Non-pigmented ciliary epithelial cell (primary cell): ENCODE measurements around a stretch of chr11.

GRCh38 chr11:120306330-120306877, 18.7 kb upstream of the TLCD5 start:
- RRBS: no CpG with 5 or more reads among the region's 11 CpGs

DNA sequence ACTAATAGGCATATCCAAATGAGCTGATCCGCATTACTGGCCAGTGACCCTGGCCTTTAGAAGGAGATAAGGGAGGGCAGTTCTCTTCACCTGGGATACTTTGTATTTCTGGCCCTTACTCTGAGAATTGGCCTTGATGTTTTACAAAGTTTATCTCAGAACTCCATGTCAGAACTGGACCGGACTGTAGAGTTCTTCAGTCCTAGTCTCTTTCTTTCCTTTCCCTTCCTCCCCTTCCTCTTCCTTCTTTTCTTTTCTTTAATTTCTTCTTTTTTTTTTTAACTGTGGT, 788 bp downstream of the TLCD5 start:
- RRBS: no CpG with 5 or more reads among the region's 2 CpGs

DNA sequence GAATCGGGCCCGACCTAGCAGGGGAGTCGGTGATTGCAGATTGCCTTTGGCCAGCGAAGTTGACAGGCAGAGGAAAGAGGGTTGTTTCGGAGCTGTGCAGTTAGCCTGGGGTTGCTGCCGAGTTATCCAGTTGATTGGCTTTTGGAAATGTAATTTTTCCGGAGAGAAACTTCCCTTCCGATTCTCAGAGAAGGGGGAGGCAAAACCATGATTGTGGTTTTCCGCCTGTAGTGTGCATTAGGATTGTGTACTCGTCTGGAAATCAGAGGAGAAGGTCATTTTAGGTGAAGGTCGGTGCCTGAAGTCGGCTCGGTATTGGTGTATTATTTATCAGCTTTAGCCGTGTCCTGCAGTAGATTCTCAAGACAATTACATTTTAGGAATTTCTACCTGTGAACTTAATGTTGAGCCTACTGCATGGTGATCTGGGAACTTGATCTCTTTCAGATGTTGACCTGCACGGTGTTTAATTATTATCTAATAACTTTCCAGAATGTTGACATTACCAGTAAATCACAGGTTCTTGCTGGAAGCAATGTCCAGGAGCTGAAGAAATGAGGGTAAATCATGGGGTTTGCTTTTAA, 1.2 kb downstream of the ARHGEF12 start:
- RRBS: no CpG with 5 or more reads among the region's 15 CpGs

DNA sequence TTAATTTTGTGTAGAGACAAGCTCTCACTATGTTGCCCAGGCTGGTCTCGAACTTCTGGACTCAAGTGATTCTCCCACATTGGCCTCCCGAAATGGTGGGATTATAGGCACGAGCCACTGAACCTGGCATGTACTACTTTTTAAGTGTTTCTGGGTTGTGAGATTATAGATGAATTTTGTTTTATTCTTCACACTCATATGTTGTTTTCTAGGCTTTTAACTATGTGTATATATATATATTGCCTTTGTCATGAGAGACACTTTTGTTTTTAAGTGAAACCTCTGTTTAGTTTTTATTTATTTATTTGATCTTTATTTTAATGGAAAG, 28.7 kb downstream of the ARHGEF12 start:
- RRBS: no CpG with 5 or more reads among the region's 3 CpGs

DNA sequence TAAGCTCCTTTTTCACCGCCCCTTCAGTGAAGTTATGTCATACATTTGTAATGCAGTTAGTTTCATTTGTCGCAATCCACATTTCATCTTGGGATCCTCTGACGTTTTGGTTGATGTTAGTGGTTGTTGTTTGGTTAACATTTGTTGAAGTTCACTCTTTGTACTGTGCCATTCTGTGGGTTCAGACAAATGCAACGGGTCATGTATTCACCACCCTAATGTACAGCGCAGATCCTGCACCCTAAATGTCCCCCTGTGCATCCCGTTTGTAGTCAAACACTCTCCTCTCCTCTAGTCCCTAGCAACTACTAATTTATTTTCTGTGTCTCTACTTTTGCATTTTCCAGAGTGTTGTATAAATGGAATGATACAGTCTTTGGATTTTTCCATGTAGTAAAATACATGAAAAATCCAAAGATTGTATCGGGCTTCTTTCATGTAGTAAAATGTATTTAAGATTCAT, 45.4 kb downstream of the ARHGEF12 start:
- RRBS: no CpG with 5 or more reads among the region's 7 CpGs

DNA sequence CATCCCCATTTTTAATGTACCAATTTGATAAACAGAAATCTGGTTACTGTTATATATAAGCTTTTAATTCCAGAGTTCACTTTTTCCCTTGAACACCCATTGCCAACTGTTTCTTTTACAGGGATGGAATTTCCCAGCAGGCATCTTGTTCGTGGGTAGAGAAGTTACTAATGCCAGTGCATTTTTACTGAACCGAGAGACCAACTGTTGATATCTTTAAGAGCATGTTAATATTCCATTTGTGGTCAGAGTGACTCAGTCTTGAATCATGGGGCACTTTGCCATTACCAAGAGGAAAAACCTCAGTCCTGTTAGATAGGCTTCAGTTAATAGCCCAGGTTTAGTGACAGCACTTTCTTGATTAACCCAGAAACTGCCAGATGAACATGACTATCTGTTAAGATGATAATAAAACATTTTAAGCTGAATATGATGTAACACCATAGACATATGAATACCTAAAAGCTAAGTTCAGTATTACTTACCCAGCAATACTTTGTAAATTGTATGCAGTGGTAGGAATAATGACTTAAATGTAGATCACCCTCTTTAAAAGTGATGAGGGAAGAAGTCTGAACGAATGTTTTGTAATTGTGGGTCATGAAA, 79.4 kb upstream of the GRIK4 start:
- RRBS: no CpG with 5 or more reads among the region's 3 CpGs

GRCh38 chr11:120447825-120448578, 63.5 kb upstream of the GRIK4 start:
- RRBS: no CpG with 5 or more reads among the region's 4 CpGs

GRCh38 chr11:120453495-120454078, 58.0 kb upstream of the GRIK4 start:
- RRBS: no CpG with 5 or more reads among the region's 3 CpGs

GRCh38 chr11:120458013-120458458, 53.5 kb upstream of the GRIK4 start:
- RRBS: no CpG with 5 or more reads among the region's 1 CpG

DNA sequence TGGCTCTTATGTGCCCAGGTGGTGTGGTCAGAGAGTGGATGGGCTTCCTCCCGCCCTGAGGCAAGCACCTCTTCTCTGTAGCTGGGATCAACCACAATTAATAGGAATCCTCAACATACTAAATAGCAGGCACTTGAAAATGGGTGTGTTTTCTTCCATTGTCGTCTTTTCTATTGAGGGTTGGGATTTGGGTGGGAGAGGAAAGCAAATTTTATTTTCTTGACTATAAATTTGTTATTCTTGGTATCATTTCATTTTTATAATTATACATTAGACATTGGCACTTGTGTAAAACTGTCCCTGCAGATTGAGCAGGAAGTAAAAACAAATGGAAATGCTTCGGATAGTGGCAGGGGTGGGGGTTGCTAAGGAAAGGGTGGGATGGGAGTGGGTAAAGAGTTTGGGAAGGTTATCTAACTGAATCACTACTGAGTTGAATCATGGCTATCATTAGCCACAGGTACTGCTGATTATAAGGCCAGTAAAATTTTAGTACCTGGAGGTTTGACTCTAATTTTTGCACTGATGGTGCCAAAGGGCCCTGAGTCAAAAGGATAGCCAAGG, 25.8 kb upstream of the GRIK4 start:
- RRBS: no CpG with 5 or more reads among the region's 3 CpGs

- RRBS: no CpG with 5 or more reads among the region's 2 CpGs
Measured at GRCh38 chr11:121034919-121035299, 11.0 kb downstream of the TBCEL start.

DNA sequence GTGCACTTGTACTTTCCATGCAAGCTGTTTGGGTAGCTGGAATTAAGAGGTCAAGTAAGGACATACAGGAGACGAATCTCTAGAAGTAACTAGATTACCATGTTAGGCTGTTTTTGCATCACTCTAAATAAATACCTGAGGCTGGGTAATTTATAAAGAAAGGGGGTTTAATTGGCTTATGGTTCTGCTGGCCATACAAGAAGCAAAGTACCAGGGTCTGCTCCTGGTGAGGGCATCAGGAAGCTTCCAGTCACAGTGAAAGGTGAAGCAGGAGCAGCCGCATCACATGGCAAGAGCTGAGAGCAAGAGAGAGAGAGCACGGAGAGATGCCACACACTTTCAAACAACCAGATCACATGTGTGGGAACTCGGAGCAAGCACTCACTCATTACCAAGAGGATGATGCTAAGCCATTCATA, 61.9 kb upstream of the SC5D start:
- RRBS: no CpG with 5 or more reads among the region's 4 CpGs

- RRBS: no CpG with 5 or more reads among the region's 15 CpGs
Measured at GRCh38 chr11:121445025-121445746, 6.9 kb upstream of the SORL1 start.

- RRBS: no CpG with 5 or more reads among the region's 4 CpGs
Measured at GRCh38 chr11:121612475-121612990, 160.4 kb downstream of the SORL1 start.

GRCh38 chr11:121655331-121656209, 203.5 kb downstream of the SORL1 start:
- RRBS: 1% methylated on average over 8 of the region's 43 CpGs

DNA sequence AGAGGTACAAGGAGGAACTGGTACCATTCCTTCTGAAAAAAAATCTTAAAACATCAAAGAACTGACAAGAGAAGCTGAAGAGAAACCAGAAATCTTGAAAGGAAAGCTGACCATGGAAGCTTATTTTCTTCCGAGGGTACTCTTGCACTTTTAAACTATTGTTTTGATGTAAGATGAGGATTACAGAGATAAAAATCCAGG, 289.0 kb downstream of the BLID start:
- RRBS: no CpG with 5 or more reads among the region's 1 CpG

- RRBS: no CpG with 5 or more reads among the region's 4 CpGs
Measured at GRCh38 chr11:121961139-121962000, 154.6 kb downstream of the BLID start.

DNA sequence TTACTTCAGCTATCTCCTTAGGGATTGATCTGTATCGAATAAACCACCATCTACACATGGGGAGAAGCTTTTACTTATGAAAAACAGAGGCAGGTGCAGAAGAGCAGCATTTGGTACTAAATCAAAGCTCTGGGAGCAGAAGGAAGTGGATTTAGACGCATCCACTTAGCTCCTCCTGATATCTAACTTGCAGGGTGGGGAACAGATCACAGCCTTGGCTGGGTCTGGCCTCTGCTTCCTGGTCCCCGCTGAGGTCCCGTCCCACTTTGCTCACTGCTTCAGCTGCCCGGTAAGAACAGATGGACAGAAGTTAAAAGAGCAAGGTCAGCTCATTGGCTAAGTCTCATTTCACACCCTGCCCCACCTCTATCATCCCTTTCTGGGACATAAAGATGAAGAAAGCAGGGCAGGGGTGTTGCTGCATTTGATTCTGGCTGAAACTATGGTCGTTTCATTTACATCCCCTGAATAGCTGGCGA, 250.0 kb upstream of the BLID start:
- RRBS: no CpG with 5 or more reads among the region's 7 CpGs

DNA sequence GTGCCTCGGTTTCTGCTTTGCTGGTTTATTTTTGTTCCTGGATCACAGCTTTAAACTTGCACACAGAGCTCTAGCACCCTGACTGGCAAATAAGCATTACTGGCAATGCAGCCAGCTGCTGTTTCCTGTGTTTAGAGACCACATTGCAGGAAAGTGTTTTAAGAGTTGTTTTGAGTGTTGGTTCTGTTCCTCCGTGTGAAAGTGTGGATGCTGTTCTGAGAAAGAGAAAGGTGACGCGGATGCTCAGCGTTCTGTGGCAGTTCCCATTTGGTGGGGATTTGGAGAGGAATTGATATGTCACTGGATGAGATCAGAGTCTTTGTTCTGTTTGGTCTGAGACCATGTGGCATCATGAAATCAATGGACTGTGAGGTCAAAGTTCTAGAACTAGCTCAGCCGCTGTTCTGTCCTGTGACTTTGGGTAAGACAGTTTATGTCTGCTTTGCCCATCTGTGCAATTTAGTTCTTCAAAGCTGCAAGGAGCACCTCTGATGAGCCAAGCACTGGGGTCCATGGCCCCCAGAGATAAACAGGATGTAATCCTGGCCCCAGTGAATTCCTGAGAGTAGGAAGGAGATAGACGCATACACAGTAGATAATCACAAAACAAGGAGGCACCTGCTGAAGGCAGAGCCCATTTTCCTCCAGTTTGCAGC, 19.8 kb downstream of the UBASH3B start:
- RRBS: no CpG with 5 or more reads among the region's 7 CpGs

DNA sequence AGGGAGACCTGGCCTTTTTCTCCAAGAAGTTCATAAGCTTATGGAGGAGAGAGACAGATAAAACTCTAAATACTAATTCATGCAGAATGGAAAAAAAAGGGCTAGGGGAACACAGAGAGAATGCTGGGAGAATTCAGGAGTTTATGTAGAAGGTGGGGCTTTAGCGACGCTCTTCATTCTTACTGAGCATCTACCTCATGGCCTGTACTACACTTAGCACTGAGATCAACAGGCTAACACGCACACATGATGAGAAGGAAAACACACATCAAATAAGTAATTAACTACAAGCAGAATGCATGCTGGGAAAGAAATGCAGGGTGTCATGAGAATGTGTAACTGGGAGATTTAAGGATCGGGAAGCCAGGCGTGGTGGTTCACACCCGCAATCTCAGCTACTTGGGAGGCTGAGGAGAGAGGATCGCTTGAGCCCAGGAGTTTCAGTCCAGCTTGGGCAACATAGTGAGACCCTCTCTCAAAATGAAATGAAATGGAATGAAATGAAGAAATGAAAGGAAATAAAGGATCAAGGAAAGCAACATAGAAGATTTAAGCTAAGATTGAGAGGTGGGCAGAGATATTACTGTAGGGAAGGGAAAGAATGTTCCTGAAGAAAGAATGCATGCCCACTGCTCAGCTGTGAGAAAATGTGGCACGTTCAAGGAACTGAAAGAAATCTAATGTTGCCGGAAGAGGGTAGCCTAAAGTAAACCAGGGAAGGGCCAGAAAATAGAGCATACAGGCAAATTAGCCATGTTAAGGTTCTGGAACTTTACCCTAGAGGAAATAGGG, 81.1 kb downstream of the UBASH3B start:
- RRBS: no CpG with 5 or more reads among the region's 9 CpGs